ENCODE measurements around a stretch of chr7.

DNA sequence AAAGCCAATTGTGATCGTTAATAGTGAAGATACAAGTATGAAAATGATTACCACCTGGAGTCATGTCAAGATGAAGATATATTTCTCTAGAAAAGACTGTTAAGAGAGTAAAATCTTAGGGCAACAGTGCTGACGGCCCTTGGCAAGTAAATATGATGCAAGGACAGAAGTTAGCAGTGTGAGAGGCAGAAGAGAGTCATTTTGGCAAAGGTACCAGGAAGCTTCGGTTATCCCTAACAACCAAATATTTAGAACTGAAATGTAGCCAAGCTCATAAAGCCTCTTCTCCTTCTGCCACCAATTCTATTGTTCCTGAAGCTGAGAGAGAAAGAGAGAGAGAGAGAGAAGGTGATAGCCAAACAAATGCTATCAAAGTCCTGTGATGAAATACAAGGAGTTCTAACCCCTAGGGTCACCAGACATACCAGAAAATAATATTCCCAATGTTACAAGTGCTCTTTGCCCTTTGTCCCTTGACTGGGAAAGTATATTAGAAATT is 109.6 kb downstream of the MACC1 start:
- RRBS: no CpG with 5 or more reads among the region's 3 CpGs

DNA sequence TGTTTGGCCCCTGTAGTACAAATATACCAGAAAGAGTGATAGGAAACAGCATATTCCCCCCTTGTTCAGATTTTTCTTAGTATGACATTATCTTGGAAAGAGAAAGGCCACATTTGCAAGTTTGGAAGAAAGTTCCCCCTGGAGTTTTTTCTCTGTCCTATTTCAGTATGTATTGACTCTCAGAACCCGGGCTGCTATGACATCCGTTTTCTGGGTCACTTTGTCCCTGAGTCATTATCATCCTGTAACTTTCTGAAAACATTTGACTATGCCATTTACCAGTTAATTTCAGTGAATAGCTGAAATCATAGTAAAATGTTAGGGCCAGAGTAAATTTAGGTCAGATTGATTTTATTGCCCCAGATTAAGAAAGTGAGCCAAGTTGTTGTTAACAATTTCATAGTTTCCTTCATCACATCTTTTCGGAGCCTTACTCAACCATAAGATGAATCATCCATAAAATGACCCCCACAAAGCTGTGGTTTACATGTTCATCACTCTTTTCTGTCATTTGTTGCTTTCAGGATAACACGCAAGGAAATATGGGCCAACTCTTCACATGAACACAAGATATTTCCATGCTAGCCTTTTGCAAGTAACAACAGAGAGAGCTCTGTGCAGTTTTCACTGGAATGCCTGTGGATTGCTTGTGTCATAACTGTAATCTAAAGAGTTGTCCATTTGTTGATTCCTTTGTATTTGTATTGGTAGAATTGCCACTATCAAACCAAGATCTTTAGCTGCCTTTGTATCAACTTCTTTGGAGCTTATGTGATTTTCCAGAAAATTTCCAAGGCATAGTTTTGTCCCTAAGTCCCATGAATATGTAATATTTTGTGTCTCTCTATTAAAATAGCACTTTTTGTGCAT is 3.9 kb upstream of the MACC1 start:
- RRBS: no CpG with 5 or more reads among the region's 4 CpGs

GRCh38 chr7:20304118-20304824 is 26.4 kb upstream of the ITGB8 start:
- RRBS: no CpG with 5 or more reads among the region's 7 CpGs

GRCh38 chr7:20350446-20351032 is 19.8 kb downstream of the ITGB8 start:
- RRBS: no CpG with 5 or more reads among the region's 6 CpGs

DNA sequence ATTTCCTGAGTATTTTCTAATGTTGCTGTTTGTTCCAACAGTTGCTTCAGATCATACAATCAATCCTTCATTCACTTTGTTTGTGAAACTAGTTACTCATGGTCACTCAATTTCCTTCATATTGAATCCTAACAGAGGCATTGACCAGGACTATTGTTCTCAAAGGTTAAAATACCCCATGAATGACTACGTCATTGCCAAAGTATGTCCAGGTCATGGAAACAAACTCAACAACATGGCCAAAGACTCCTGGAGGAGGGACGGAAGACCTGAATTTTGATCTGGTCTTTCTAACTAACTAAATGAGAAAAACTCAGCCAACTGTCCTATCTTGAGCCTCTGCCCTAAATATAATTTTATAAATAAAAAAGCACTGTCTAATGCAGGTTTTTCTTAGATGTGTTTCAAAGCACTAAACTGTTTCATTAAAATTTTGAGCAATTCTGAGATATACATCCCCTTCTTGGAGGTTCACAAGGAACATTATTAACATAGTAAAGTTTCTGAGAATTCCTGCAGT is 53.9 kb upstream of the ABCB5 start:
- RRBS: no CpG with 5 or more reads among the region's 2 CpGs

GRCh38 chr7:21169560-21170559 is 258.0 kb upstream of the SP4 start:
- RRBS: 17% methylated on average over 5 of the region's 33 CpGs

DNA sequence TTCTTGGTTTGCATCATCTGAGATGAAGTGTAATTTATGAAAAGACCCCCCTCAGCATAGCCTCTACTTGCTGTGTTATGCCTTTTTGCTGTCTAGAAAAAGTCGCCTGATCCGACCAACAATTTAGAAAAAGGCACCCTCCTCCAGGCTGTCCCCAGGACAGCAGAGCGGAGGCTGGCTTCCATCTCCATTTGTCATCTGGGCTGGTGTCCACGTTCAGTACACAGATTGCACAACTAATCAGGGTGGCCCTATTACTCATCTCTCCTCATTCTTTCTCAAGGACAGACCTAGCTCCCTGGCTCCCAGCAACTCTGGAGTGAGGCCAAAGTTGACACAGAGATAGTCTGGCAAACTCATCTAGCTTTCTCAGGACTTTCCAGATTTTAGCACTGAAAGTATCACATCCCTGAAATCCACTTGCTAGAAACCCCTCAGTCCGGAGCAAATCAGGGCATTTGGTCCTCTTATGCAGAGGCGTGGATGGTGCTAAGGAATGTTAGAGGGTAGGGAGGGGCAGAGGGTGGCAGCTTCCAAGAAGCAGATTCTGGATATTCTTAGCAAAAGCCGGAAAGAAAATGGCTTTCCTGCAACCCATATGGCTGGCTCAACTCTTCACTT is 75.1 kb downstream of the DNAH11 start:
- RRBS: no CpG with 5 or more reads among the region's 7 CpGs

DNA sequence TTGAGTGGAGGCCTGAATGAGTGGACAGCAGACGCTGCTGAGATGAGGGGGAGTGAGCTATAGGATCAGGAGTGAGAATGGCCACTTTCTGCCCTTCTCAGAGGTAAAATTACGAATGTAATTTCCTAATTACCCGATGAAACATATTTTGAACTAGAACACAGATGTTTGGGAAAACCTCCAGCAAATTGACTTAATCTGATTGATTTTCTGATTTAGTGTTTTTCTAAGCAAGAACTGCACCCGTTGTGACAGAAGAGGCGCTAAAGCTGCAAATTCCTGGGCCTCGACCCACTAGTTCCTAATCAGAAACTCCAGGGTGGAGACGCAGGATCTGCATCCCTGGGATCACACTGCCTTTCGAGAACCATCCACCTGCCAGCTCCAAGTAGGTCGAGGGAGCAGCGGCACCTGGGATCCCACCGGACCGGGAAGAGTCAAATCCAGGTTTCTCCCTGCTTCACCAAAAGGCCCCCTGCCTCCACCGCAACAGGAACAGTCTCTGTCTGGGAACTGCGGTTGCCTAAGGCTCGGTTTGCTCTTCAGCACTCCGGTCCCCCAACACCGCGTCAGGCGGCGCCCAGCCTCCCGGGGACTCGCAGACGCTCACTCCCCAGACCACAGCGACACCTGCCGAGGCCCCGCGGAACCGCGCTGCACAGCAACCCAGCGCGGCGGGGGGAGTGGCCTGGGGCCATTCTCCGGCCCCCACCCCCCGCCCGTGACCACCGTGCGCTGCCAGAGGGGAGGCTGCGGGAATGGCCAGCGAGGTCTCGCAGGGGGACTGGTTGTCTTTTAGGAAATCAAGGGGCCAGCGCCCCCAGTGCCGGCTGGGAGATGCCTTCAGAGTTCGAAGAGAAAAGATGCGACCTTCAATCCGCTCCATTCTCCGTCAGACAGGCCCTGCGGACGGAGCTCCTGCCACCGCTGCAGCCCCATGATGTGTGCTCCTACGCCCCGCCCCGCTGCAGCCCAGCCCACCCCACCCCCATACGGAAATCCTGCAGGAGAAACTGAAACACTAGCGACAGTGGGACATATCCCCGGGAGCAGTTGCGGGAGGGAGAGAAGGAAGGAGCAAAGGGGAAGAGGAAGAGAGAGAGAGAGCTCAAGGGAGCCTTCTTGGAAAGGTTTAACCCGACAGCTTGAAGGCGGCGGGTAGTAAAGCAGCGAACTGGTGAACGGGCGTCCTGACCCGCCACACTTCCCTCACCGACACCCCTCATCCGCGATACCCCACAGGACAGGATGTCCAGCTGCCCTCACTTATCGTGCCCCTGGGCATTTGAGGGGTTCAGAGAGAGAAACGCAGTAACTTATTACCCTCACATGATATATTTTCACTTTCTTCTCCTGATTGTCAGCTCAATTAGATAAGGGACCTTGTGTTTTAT is 137.2 kb upstream of the CDCA7L start:
- RRBS: 3% methylated on average over 12 of the region's 68 CpGs

DNA sequence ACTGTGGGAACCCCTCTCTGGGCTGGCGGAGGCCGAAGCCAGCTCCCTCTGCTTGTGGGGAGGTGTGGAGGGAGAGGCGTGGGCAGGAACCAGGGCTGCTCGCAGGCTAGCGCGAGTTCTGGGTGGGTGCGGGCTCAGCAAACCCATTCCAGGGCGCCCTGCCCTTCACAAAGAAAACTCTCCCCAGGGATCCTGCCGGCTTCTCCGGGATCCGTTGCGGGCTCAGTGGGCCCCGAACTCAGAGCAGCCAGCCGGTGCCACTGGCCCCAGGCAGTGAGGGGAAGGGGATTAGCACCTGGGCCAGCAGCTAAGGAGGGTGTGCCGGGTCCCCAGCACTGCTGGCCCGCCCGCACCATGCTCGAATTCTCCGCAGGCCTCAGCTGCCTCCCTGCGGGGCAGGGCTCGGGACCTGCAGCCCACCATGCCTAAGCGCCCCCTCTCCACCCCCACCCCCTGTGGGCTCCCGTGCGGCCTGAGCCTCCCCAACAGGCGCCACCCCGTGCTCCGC is 144.6 kb upstream of the CDCA7L start:
- RRBS: 72% methylated on average over 5 of the region's 27 CpGs

DNA sequence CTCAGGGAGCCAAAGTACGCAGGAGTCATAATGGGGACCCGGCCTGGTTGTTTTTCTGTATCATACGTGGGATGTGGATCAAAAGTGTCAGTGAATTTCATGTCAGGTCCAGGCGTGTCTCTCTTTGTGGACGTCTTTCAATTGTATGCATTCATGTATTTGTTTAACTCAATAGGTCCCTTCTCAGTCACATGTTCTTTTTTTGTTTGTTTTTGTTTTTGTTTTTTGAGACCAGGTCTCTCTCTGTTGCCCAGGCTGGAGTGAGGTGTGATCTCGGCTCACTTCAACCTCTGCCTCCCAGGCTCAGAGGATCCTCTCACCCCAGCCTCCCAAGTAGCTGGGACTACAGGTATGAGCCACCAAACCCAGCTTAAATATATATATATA is 158.7 kb upstream of the CDCA7L start:
- RRBS: no CpG with 5 or more reads among the region's 6 CpGs

DNA sequence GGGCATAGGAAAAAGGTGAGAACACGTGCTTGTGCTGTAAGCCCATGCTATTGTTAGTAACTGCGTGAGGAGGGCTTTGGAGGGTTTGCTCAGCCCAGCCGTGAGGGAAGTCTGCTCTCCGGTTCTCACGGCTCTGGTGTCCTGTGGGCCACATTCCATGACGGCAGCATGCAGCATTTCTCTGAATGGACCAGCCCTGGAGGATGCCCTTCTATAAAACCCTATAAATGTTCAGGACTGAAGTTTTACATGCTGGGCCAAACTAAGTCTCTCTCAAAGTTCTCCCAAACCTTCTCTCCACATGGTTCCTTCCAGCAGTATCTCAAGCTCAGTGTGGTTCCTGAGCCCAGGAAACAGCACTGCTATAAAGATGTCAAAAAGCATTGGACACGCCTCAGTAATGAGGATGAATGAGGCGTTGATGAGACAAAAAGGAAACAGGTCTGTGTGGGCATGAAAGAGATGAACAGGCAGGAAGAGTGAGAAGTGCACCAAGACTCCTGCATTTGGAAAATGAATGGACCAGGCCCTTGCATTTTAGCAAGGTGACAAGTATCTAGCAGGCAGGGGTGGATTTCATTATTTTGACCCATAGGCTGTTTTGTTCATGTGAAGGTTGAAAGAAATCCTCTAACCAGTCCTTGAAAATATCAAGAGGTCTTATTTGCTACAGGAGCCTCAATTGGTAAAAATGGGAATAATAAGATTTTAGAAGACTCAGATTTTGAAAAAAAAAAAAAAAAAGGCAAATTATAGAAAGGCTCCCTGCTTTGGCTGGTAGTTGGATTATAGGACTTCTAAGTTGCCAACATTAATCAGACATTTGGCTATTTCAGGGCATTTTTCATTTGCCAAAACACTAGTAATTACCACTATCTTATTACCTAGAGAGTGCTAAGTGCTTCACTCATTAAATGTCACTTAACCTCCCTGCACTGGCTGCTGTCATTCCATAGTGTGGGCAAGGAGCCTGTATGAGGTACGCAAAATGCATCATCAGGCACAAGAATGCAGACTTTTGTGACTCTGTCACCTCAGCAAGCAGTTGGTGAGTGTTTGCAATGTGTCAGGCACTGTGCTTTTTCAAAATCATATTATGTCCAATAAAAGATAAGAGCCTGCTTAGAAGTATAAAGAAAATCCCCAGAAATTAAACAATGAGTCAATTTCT is 175.2 kb upstream of the CDCA7L start:
- RRBS: no CpG with 5 or more reads among the region's 9 CpGs

DNA sequence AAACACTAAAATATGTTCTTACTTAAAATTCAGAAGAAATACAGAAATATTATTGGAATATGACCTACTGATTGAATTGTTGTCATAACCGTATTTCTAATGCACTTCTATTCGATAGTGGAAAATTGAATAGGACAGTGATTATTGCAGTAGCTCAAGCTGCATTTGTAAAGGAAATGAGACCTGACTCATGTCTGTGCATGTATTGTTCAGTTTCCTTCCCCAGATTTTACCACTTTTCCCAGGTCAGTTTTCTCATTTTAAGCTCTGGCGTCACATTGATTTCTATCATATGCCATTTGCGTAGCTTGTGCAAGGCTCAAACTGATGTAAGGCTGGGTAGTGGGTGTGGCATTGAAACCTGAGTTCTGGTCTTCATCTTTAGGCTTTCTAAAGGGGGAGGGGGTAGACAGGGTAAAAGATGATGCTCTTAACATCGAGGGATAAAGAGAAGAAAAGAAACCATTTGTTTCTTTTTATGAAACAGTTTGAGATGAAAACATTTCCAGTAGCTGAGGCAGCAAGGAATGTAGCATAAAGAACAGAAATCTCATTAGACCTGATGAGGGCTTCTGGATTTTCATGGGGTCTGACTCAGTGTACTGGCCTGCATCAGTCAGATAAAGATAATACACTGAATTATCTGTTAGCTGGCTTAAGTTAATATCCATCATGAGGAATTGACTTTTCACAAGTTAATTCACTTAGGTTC is 182.2 kb upstream of the CDCA7L start:
- RRBS: no CpG with 5 or more reads among the region's 5 CpGs

- RRBS: no CpG with 5 or more reads among the region's 6 CpGs
These were observed 203.5 kb downstream of the RAPGEF5 start for GRCh38 chr7:22153241-22153976.

GRCh38 chr7:22219759-22220633 is 137.0 kb downstream of the RAPGEF5 start:
- RRBS: no CpG with 5 or more reads among the region's 10 CpGs

DNA sequence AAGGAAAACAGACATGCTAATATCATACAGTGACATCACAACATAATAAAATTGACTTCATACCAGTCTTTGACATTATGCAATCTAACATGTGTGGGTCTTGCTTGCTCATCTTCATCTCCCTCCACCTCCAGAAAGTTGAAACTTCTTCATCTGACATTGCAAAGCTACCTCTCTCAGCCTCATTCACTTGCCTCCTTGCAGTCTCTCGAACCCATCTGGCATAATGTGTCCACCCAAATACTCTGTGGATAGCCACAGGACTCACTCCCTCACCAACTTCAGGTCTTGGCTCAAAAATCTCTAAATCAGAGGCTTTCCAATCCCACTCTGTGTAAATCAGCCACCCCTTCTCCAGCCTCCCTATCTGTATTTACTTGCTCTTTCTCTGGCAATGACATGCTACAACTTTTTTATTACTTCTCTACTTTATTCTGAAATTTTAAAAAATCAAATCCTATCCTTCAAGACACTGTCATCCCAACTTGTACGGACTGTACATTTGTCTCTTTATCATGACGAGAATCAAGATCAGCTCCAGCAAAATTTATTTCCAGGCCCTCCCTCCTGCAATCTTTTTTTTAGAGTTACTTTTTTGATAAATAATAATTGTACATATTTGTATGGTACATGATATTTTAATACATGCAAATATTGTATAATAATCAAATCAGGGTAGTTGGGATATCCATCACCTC is 92.4 kb downstream of the RAPGEF5 start:
- RRBS: no CpG with 5 or more reads among the region's 3 CpGs

- RRBS: 2% methylated on average over 5 of the region's 33 CpGs
These were observed 823 bp downstream of the RAPGEF5 start for GRCh38 chr7:22355899-22356762.

DNA sequence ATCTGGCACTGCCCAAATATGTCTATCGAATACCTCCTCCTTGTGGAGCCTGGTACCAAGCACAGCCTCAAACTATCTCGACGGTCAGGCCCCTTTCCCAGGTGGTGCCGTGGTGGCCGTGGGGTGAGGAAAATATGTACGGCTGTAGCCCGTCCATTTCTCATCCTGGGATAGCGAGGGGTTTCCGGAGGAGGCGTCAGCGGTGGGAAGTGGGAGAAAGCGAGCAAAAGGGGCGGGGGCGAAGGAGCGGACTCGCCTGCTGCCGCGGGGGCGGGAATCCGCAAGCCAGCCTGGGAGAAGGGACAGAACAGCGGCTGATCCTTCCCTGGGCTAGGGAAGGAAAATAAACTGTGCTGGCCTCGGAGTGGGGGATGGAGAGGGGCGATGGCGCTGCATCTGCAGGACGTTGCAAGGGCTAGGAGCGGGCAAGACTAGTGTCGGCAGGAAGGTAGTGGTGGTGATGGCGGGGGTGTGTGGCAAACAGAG is 49.7 kb upstream of the STEAP1B start:
- RRBS: no CpG with 5 or more reads among the region's 28 CpGs

DNA sequence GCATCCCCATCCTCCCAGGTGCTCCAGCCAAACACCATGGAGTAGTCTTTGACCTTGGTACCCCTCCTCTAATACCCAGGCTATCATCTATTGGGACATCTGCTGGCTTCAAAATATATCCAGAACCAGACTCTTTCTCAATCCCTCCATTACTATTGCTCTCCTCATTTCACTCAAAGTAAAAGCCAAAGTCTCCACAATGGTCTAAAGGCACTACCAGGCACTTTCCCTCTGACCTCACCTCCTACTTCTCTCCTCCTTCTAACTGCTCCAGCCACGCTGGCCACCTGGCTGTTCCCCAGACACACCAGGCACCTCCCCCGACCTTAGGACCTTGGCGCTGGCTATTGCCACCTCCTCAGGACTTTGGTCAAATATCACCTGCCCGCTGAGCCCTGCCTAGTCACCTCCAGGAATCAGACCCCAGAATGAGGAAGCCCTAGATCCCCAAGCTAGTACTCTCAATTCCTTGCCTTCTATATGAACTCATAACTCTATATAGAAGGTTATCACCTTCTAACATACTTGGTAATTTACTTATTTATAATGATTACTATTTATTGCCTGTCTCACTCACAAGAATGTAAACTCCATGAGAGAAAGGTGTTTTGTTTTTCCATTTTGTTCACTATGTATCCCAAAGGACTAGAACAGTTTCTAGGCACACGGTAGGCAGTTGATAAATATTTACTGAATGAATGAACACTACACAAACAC is 66.2 kb upstream of the STEAP1B start:
- RRBS: no CpG with 5 or more reads among the region's 5 CpGs

- RRBS: no CpG with 5 or more reads among the region's 8 CpGs
These were observed 23.5 kb upstream of the IL6 start for GRCh38 chr7:22703493-22703926.

DNA sequence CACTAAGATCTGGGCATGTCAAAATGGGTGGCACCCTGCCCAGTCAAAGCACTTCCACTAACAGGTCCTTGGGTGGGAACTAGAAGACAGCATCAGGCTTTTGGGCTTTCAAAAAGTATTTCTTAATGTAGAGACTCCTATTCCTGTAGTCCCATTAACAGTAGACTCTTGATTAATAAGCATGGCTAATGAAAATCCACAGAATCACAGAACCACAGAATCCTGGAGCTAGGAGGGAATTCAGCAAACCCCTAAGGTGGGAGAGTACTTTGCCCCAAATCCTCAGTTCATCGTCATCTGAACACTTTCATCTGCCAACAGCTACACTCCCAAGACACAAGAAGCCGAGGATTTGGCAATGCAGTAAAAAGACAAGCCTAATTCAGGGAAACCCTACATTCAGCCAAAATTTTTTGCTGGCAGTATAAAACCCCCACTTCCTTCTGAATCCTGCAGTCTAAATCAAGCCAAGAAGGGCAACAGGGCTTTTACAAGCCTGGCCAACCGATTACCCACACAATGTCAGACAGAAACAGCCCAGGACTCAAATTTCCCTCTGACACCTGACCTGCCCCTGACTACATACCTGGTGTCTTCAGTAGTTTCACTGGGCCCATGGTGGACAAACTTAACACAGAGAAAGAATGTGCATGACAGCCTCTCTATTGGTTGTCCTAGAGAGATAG is 5.9 kb upstream of the IL6 start:
- RRBS: no CpG with 5 or more reads among the region's 3 CpGs